ENCODE results near the genes PDE6A, TIGD6 and CDX1.

GRCh38 chr5:149632243-149633443 lies 51.3 kb downstream of the ARHGEF37 start:
- PRO-cap, result no peak

DNA sequence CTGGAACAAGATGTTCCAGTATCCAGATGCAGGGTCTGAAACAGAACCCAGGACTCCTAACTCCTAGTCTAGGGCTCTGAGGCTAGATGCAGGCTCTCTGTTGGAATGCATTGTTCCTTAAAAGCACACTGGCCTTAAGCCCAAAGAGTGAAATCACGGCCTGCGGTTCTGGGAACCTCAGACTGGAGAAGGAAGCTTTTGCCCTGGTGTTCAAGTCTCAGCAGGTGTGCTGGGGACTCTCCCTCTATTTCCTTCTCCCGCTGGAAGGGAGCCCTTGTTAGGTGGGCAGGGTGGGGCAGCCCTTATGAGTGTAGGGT lies 1.9 kb upstream of the PPARGC1B start:
- PRO-cap, result no peak

GRCh38 chr5:149732283-149733000 lies 2.3 kb downstream of the PPARGC1B start:
- PRO-cap, result no peak

DNA sequence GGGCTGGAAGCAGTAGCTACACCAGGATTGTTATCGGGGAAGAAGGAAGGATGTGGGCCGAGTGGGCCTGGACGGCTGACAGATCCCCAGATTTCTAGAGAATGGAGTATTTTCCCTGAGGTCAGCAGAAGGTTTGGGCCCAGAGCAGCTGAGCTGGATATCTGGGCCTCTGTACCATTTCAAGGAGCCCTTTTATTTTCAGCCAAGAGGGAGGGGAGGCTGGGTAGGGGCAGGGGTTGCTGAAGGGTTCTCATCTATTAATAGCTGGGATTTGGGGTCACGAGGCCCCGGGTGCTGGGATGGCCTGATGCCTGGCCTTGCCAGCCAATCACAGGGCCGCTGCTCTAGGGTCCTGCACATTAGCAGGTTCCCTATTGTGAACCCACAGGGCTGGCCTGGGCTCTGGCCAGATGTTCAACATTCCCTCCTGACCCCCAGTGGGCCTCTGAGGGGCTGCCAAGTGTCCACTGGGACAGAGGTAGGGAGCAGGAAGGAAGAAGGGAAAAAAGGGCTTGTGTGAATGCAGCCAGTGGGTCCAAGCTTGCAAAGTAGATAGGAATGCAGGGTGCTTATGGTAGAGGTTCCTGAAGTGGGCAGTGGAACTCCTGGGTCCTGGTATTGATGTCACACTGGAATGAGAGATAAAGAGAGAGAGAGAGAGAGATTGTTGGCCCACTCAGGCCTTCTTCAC lies 52.5 kb downstream of the PPARGC1B start:
- PRO-cap, result no peak

GRCh38 chr5:149785187-149785881 lies 55.2 kb downstream of the PPARGC1B start:
- PRO-cap, result no peak

GRCh38 chr5:149944559-149944857 lies at the start of gene PDE6A:
TSS of gene PDE6A (minus strand) at chr5:149944793.
- PRO-cap, result no peak

- PRO-cap, result bidirectional peak, plus-strand start at chr5:150000739, minus-strand start at chr5:150000562
Observed at GRCh38 chr5:149999866-150000846, at the start of gene TIGD6. TSS of gene TIGD6 (minus strand) at chr5:150000654.

DNA sequence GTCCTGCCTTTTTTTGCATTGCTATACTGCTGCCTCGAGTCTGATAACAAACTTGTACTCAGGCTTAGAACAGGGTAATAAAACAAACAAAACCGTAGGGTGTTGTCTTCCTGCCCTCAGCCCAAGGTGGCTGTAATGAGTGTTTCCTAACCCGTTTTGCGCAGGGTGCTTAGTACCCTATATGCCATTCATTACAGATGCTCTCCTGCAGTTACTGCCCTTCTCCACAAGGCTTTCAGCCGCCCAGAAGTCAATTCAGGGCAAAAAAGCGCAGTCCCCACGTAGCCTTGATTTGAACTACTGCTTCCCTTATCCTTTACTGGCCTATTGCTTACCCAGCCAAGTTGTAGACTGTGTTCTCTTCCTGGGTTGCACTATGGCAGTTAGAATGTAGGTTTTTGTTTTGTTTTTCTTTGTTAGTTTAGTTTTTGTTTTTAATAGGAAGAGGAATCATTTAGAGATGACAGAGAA lies 1.2 kb downstream of the HMGXB3 start:
- PRO-cap, result no peak

GRCh38 chr5:150021733-150022578 lies 21.4 kb downstream of the HMGXB3 start:
- PRO-cap, result unidirectional peak, plus-strand start at chr5:150022423

DNA sequence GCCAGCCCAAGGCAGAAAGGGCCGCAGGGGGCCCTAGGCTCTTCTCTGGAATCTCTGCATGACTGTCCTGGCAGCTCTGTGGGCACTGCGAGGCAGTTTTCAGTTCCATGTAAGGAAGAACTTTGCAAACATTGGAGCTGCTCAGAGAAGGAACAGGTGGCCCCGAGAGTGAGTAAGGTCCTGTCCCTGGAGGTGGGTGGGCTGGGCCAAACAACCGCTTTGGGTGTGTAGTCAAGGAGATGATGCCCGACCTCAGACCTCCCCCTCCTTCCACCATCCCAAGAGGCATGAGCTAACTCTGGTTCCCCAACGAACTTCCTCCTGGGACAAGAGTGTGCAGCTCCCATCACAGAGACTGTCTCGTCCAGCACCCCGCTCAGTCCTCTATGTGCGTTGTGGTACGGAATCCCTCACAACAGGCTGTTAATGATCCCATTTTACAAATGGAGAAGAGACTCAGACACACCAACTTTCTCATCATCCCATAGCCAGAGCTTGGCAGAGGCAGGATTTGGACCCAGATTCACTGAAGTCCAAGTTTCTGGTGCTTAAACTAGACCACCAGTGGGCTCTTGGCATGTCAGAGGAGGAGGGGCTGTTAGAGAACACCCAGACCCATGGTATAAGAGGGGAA lies 20.4 kb downstream of the CSF1R start:
- PRO-cap, result no peak

GRCh38 chr5:150153489-150154072 lies 2.1 kb downstream of the PDGFRB start:
- PRO-cap, result unidirectional peak, plus-strand start at chr5:150153787

GRCh38 chr5:150166299-150166905 lies at the start of gene CDX1:
TSS of gene CDX1 (plus strand) at chr5:150166778.
- PRO-cap, result no peak

DNA sequence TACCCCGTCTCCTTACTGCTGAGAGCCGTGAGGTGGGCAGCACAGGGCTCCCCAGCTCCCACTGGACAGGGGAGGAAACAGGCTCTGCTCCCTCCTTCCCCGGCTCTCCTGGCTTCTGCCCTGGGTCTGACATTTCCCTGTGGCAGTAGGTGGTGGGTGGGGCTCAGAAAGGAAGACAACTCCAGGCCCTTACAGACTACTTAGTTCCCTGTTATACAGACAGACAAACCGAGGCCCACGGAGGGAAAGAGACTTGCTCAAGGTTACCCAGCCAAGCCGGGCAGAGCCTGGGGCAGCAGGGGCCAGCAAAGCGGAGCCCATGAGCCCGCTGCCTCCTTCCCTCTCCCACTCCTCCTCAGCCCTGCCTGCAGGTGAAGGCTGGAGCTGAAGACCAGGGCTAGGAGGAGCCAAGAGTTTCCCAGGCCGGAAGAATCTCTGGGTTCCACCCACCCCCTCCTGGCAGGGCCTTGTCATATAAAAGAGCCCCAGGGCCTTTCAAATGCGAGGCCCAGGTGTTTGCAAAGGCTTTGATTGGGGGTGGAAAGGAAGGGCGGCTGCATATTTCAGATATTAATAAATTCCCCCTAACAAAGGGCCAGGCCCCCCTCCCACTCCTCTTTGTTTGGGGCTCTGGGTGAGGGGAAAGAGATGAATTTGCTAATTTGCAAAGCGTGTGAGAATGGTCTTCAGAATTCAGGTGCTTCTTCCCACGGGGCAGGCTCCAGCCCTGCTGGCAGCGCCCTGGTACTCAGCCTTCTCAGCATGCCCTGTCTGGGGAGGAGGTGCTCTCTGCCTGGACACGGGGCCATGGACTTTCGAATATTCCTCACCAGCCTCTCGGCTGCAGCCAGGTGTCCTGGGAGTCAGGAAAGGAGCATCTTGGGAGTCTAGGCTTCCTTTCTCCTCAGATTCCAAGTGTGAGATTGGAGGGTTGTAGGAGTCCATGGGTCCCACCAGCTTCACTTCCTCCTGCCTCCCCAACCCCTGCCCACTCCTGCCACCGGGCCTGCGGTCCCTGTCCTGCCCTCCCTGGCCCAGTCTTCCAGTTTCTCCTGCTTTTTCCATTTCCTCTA lies 21.5 kb downstream of the SLC6A7 start:
- PRO-cap, result no peak

DNA sequence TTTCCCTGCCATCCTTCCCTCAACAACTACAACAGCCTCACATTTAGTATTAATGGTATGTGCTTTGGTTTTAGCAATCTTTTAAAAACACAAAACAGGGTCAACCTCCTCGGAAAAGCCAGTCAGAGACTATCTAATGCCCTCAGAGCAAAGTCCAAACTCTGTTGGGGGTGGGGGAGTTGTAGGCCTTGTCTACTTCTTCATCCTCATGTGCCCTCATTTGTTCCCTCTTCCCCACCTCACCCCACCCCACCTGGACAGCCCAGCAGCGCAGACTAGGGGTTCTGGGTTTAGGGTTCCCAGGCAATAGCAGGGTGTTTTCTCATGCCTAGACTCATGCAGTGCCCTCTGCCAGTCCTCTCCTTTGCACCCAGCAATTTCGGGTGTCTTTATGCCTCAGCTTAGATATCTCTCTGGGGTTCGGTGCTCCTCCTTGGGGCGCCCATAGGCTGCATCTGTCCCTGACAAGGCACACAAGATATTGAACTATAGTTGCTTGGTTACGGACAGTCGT lies 816 bp upstream of the TCOF1 start:
- PRO-cap, result no peak

- PRO-cap, result no peak
Observed at GRCh38 chr5:150453691-150454648, 4.4 kb upstream of the RPS14 start.

DNA sequence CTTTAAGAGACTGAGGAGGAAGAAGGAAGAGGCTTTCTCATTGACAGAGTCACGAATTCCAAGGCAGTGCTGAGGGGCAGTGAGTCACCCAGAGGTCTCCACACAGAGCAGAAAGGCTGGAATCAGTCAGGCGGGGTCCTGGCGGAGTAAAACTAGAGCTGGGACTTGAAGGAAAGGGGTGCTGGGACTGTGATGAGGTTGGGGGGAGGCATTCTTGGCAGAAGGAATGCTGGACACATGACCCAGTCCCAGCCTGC lies 23.4 kb upstream of the RPS14 start:
- PRO-cap, result no peak

DNA sequence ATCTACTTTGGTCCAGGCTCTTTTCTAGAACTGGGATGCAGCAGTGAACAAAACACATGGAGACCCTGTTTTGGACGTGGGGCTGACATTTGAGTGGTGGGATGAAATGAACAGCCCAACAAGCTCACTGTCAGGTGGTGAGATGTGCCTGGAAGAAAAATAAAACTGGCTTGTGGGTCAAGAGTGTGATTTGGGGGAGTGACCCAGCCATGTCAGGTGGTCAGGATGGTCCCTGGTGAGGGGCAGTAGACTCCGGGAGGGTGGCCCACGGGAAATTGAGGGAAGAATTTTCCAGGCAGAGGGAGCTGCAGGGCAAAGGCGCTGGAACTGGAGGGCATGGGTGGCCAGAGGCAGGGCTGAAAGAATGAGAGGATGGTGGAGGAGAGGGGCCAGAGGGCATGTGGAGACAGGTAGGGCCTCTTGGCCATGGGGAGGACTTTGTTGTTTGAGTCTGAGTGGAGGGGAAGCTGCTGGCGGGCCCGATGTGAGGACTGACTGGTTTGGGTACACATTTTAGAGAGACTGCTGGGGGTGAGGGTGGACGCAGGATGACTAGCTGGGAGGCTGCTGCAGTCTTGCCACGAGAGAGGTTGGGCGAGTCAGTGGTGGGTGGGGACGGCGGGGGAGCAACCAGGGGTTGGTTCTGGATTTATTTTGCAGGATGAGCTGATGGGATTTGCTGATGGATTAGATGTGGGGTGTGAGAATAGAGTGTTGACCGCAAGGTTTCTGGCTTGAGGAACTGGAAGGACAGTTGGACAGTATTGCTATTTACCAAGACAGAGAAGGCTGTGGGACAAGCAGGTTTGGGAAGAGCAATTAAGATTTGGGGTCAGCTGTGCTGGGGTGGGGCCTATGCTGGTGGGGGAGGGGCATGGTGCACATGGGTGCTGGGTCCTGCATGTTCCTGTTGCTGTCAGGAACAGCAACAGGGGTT lies 6.0 kb upstream of the NDST1 start:
- PRO-cap, result no peak

- PRO-cap, result no peak
Observed at GRCh38 chr5:150506409-150506927, 1.5 kb upstream of the NDST1 start.

GRCh38 chr5:150540912-150541735 lies 33.2 kb downstream of the NDST1 start:
- PRO-cap, result no peak

DNA sequence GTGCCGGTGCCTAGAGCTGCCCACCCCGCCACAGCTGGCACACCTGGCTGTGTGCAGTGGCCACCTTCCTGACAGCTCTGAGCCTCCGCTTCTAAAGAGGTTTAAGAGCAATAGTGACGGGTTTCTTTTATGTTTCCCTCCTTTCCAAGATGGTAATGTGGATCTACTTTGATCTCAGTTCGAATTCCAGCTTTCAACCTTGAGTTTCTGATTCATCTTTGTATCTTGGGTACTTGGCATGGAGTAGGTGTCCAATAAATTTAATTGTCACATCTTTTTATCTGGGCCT lies 60.2 kb upstream of the SYNPO start:
- PRO-cap, result no peak